Uterus (tissue), 7 donors: ENCODE measurements around a stretch of chr22.

GRCh38 chr22:21841534-21842025 lies 25.9 kb downstream of the MAPK1 start:
- PRO-cap, 4 experiments: no peak in any of the 4 experiments
- RAMPAGE, long total RNA, 2 experiments: no peak in any of the 2 experiments
- RRBS: no CpG with 5 or more reads among the region's 3 CpGs

DNA sequence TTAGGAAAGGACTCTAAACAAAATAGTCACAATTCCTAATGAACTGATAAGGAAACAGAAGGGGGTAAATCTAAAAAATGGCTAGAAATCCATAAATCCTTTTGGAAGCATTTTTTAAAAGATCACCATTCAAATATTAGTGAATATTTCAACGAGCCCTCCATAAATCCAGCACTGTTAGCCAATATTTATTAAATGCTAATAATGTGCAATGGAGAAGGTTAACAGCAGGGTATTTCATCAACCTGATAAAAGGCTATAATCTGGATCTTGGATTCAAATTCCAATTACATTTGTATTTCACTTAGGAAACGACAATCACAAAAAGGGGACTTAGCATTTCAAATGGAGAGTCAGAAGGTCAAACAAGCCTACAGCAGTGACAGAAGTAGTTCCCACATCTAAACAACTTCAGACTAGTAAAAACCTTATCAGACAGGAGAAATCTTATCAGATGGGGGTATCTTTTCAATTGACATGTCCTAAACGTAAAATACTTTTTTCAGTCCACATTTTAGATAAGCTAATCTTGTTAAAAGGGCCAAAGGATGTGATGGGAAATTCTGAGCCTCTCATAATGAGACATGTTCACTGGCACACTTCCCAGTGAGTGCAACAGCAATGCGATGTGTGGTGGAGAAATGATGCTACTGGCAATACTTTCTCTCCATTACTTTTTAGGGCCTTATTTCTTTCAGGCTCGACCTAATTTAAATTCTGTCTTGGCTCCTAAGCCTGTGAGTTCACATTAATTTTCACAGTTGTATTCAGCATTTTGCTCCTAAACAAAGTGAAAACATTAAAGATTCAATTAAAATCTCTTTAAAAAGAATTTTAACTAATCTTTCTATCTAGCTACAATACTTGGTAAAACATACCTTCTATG lies 2.5 kb downstream of the MAPK1 start:
- PRO-cap, 4 experiments: no peak in any of the 4 experiments
- RAMPAGE, long total RNA, 2 experiments: no peak in any of the 2 experiments
- RRBS: no CpG with 5 or more reads among the region's 5 CpGs

DNA sequence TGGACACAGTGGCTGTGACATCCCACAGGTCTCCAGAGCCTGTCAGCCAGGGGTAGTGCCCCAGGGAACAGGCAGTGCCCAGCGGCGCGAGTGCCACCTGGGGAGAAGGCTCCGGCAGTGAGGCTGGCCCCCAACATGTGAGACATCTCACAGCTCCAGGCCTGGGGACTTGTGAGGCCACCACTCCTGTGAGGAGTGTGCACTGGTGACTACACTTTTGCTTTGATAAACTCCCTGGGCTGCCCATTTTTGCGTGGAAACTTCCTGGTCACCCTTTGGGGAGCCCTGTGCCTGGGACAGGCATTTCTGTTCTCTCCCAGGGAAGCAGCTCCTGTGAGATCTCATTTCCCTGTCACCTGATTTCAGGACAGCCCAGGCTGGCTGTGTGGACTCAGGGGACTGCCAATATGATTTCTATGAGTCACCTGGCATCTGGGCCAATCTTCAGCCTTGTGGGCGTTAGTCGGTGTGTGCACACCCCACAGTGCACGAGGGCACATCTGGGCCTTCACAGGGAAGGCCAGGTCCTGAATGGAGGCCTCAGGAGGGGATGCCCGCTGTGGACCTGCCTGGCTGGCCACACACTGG lies 9.1 kb upstream of the PPM1F start:
- PRO-cap, 4 experiments: no peak in any of the 4 experiments
- RAMPAGE, long total RNA, 2 experiments: no peak in any of the 2 experiments
- RRBS: no CpG with 5 or more reads among the region's 9 CpGs

- PRO-cap, 4 experiments: peak in 1 of 4 experiments; most common plus-strand start chr22:22037366 (in 1)
- RAMPAGE, long total RNA, 2 experiments: no peak in any of the 2 experiments
- RRBS: no CpG with 5 or more reads among the region's 1 CpG
Measured at GRCh38 chr22:22037245-22037787, 54.7 kb upstream of the TOP3B start.

DNA sequence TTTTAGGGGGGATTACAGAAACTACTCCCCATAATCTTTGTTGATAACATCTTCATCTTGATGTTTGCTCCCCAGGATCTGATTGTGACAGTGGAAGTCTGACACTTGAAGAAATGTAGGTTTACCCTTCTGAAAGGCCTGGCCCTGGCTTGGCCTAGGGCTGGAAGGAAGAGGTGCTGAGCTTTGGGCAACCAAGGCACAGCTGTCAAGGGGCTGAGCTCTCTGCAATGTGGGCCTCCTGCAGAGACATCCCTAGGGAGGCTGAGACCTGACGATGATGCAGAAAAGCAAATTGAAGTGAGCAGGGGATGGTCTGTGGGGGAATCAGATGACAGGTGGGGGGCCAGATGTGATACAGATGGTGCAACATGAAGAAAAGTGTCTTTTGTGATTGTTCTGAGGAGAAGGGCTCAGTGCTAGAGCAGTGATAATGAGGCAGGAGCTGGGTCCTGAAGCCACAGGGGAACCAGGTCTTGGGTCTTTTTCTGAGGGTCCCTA lies 80.1 kb upstream of the VPREB1 start:
- PRO-cap, 4 experiments: no peak in any of the 4 experiments
- RAMPAGE, long total RNA, 2 experiments: no peak in any of the 2 experiments
- RRBS: no CpG with 5 or more reads among the region's 1 CpG

- PRO-cap, 4 experiments: peak in 4 of 4 experiments; most common plus-strand start chr22:22298140 (in 2); most common minus-strand start chr22:22298087 (in 2)
- RAMPAGE, long total RNA, 2 experiments: start-site peak on the plus strand in 1 of 2 experiments, at chr22:22298142-22298165 at its widest, 395 reads per replicate; start-site peak on the minus strand in 1 of 2 experiments, at chr22:22298054-22298080 at its widest, 10 reads per replicate
- RRBS: 6% methylated on average over 6 of the region's 89 CpGs
Measured at GRCh38 chr22:22297521-22298826, 53.4 kb downstream of the VPREB1 start.

DNA sequence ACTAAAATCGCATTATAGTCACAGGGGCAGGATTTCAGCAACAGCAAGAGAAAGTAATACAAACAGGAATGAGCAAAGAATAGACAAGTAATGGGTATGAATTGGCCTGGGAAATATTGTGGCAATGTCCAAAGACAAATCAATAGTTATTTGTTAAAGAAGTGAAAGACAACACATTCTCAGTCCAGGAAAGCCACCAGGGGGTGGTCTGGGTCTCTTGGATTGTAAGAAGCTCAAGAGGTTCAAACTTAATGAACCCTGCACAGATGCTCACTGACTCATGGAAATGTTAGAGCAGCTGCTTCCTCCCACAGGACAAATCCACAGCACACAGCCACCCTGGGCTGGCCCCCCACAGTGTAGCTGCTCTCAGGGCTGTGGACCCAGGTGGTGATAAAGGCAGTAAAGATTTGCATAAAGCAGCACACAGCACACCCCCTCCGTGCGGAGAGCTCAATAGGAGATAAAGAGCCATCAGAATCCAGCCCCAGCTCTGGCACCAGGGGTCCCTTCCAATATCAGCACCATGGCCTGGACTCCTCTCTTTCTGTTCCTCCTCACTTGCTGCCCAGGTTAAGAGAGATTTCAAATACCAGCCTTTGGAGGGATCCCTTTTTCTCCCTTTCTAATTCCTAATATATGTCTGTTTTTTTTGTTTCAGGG lies 124.7 kb downstream of the VPREB1 start:
- PRO-cap, 4 experiments: no peak in any of the 4 experiments
- RAMPAGE, long total RNA, 2 experiments: start-site peak on the plus strand in 1 of 2 experiments, centred at position 490 of the sequence, 16 reads per replicate
- RRBS: no CpG with 5 or more reads among the region's 3 CpGs

- PRO-cap, 4 experiments: no peak in any of the 4 experiments
- RAMPAGE, long total RNA, 2 experiments: no peak in any of the 2 experiments
- RRBS: no CpG with 5 or more reads among the region's 3 CpGs
Measured at GRCh38 chr22:22370828-22371525, 126.4 kb downstream of the VPREB1 start.

GRCh38 chr22:22375541-22376199 lies 131.1 kb downstream of the VPREB1 start:
- PRO-cap, 4 experiments: no peak in any of the 4 experiments
- RAMPAGE, long total RNA, 2 experiments: no peak in any of the 2 experiments
- RRBS: no CpG with 5 or more reads among the region's 6 CpGs

- PRO-cap, 4 experiments: no peak in any of the 4 experiments
- RAMPAGE, long total RNA, 2 experiments: no peak in any of the 2 experiments
- RRBS: no CpG with 5 or more reads among the region's 4 CpGs
Measured at GRCh38 chr22:22450476-22450879, 58.1 kb downstream of the ZNF280B start.

- PRO-cap, 4 experiments: no peak in any of the 4 experiments
- RAMPAGE, long total RNA, 2 experiments: no peak in any of the 2 experiments
- RRBS: no CpG with 5 or more reads among the region's 10 CpGs
Measured at GRCh38 chr22:22711133-22711850, 66.9 kb downstream of the GGTLC2 start.

DNA sequence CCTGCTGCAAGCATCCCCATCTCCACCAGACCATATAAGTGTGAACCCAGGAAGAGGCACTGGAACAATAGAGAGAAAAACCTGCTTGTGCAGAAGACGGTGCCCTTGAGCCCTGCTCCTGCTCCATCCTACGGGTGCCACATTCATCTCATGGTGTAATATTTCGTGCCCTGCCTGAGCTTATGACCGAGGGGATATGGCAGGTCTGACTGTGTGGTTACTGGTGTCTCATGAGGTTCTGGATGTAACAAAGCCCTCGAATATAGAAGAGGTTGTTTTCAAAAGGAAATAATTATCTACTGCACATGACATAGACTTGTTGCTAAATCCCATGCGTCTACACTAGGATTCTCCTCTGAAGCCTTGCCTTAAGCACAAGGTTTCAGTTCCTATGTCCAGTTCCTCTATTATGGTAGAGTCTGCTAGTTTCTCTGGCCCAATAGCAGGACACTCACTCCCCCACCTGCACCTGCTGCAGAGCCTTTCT lies 70.4 kb downstream of the GGTLC2 start:
- PRO-cap, 4 experiments: no peak in any of the 4 experiments
- RAMPAGE, long total RNA, 2 experiments: no peak in any of the 2 experiments
- RRBS: no CpG with 5 or more reads among the region's 6 CpGs

GRCh38 chr22:22820459-22821010 lies 67.1 kb upstream of the IGLL5 start:
- PRO-cap, 4 experiments: peak in 2 of 4 experiments; most common minus-strand start chr22:22820801 (in 2)
- RAMPAGE, long total RNA, 2 experiments: no peak in any of the 2 experiments
- RRBS: no CpG with 5 or more reads among the region's 2 CpGs

DNA sequence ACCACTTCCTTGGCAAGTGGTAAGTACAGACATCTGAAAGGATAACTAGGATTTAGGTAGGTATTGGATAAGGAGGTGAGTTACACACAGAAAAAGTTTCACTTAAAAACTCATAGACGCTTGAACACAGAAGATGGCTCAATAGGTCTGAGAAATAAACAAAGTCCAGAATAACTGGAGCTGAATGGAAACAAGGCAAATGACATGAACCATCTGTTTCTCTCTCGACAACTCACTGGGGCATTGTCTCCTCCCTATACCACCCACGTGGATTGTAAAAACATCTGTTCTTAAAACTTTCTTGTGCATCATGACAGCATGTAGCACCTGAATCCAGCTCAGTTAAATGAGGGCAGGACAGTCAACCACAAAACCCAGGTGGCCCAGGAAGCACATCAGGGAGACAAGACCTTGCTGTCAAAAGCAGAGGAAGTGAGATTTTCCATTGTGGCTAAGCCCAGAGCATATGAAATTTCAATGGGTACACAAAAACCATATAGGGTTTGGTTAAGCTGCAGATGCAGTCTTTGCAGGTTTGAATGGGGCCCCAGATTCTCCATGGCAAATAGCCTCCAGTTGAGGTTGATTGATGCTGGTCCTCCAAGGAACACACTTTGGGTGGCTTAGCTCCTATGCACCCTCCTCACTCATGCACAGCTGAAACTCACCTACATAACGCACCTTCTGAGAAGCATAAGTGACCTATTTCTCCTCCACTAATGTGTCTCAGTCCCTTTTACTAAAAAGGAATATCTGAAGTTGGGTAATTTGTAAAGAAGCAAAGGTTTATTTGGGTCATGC lies 21.9 kb upstream of the IGLL5 start:
- PRO-cap, 4 experiments: no peak in any of the 4 experiments
- RAMPAGE, long total RNA, 2 experiments: no peak in any of the 2 experiments
- RRBS: no CpG with 5 or more reads among the region's 4 CpGs

GRCh38 chr22:22900734-22901492 lies 13.3 kb downstream of the IGLL5 start:
- PRO-cap, 4 experiments: no peak in any of the 4 experiments
- RAMPAGE, long total RNA, 2 experiments: start-site peak on the plus strand in 1 of 2 experiments, at chr22:22901002-22901095 at its widest, 50 reads per replicate
- RRBS: no CpG with 5 or more reads among the region's 16 CpGs

DNA sequence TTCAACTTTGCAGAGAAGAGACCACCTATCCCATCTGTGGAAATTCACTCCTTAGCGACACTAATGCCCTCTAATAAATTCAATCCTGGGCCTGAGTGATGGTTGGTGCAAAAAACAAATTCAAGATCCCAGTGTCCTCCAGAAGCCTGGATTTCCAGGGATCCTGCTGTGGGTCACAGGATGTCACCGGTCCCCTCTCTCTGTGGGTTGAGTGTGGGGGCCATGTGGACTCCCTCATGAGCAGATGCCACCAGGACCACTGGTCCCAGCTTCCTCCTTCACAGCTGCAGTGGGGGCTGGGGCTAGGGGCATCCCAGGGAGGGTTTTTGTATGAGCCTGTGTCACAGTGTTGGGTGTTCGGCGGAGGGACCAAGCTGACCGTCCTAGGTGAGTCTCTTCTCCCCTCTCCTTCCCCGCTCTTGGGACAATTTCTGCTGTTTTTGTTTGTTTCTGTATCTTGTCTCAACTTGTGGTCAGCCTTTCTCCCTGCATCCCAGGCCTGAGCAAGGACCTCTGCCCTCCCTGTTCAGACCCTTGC lies 17.1 kb downstream of the IGLL5 start:
- PRO-cap, 4 experiments: no peak in any of the 4 experiments
- RAMPAGE, long total RNA, 2 experiments: no peak in any of the 2 experiments
- RRBS: no CpG with 5 or more reads among the region's 6 CpGs

GRCh38 chr22:23016838-23017404 lies 53.4 kb upstream of the GNAZ start:
- PRO-cap, 4 experiments: no peak in any of the 4 experiments
- RAMPAGE, long total RNA, 2 experiments: no peak in any of the 2 experiments
- RRBS: 70% methylated on average over 12 of the region's 44 CpGs

DNA sequence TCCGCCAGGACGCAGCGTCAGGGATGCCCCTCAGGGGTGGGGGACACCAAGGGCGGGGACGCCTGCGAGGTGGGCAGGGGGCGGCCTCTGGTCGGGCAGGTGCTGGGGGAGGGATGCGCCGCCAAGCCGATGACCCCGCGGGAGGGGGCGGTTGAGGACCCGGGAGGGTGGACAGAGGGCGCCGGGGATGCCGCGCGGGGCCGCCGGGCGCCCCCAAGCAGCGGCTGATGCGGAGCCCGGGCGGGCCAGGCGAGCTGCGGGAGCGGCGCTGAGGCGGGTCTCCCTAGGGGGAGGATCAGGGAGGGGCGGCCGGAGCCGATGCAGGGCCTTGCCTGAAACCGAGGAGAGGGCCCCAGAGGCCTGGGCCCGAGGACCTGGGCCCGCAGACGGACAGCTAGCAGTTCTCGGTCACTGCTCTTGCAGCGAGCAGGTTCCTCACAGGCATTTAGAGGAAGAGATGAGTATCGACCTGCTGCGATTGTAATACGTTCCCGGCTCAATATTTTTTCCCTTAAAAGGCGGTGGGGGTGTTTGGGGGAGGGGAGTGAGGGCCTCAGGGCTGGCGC lies 451 bp downstream of the GNAZ start:
- PRO-cap, 4 experiments: peak in 1 of 4 experiments; most common plus-strand start position 355 of the sequence (in 1); most common minus-strand start position 256 of the sequence (in 1)
- RAMPAGE, long total RNA, 2 experiments: no peak in any of the 2 experiments
- RRBS: 5% methylated on average over 8 of the region's 47 CpGs

GRCh38 chr22:23186931-23187531 lies 6.7 kb downstream of the BCR start:
- PRO-cap, 4 experiments: no peak in any of the 4 experiments
- RAMPAGE, long total RNA, 2 experiments: no peak in any of the 2 experiments
- RRBS: no CpG with 5 or more reads among the region's 6 CpGs

- PRO-cap, 4 experiments: no peak in any of the 4 experiments
- RAMPAGE, long total RNA, 2 experiments: no peak in any of the 2 experiments
- RRBS: no CpG with 5 or more reads among the region's 10 CpGs
Measured at GRCh38 chr22:23509562-23510066, 70.5 kb downstream of the IGLL1 start.